Foreskin fibroblast (primary cell): ENCODE data around the genes RXFP2 and N4BP2L2.

- RRBS, result no CpG with 5 or more reads among the region's 5 CpGs
These were observed 58.0 kb upstream of the UBL3 start for GRCh38 chr13:29908414-29908735.

GRCh38 chr13:29954317-29955118 is 104.1 kb upstream of the UBL3 start:
- RRBS, result no CpG with 5 or more reads among the region's 20 CpGs

GRCh38 chr13:30148958-30149169 is 158.5 kb downstream of the KATNAL1 start:
- RRBS, result no CpG with 5 or more reads among the region's 4 CpGs

- RRBS, result no CpG with 5 or more reads among the region's 28 CpGs
These were observed 153.7 kb downstream of the KATNAL1 start for GRCh38 chr13:30153492-30154255.

DNA sequence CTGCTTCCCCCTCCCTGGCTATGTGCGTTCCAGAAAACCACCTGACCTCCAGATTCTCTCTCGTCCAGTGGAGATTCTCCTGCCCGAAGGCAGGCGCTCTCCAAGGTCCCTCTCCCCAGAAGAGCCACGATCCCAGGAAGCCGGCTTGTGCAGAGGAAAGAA is 153.2 kb downstream of the KATNAL1 start:
- RRBS, result no CpG with 5 or more reads among the region's 6 CpGs

GRCh38 chr13:30295848-30296189 is 11.5 kb downstream of the KATNAL1 start:
- RRBS, result no CpG with 5 or more reads among the region's 8 CpGs

- RRBS, result no CpG with 5 or more reads among the region's 15 CpGs
These were observed 27.5 kb upstream of the UBE2L5 start for GRCh38 chr13:30394572-30395446.

DNA sequence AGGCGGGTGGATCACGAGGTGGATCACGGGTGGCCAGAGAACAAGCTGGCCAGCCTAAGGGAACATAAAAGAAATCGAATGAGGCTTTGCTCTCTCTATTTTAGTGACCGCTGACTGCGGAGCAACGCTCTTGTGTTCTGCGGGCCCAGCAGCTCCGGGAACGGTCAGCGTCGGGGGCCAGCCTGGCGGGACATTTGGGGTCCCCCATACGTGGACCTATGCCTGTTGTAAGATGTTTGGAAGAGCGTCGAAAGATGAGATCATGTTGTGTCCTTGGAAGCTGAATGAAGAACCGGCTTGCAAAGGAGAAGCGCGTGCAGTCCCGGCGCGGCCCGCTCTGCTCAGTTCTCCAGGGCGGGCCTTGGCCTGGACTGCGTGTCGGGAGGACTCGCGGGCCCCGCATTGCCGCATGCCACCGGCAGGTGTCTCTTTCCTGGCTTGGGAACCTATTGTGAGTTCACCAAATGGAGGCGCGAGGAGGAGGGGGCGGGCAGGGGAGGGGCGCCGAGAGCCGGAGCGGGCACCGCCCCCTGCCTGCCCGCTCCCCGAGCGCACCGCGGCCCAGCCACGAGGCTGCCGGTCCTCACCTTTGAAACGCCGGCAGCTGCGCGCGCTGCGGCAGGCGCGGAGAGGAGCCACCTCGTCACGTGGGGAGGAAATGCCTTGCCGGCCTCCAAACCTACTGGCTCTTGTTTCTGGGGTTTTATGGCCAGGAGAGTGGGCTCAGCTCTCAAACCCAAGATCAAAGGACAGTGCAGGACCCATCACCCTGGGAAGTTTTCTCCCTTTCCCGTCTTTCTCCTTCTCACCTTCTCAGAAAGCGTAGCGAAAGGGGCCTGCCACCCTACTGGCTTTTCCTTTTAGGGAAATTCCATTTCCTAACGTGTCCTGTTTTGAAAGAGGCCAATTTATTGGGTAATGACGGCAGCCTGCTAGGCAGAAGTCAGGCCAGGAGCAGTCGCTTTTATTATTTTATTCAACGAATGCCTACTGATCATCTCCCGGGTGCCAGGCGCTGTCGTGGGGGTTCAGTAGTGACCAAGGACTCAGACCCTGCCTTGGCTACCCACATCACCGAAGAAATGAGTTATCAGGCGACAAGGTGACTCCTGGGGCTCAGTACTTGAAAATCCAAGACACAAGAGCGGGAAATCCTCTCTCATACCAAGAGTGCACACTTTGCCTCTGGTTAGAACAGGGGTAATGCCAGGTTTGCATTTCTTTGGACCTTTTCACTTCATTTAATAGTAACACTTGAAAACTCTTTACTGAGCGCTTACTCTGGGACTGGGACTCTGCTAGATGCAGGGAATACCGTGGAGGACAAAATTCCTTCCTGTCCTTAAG is 13.8 kb upstream of the UBE2L5 start:
- RRBS, result 3% methylated on average over 33 of the region's 72 CpGs

GRCh38 chr13:30659830-30660633 is 42.3 kb downstream of the USPL1 start:
- RRBS, result no CpG with 5 or more reads among the region's 15 CpGs

- RRBS, result no CpG with 5 or more reads among the region's 7 CpGs
These were observed 10.6 kb downstream of the ALOX5AP start for GRCh38 chr13:30745932-30746316.

DNA sequence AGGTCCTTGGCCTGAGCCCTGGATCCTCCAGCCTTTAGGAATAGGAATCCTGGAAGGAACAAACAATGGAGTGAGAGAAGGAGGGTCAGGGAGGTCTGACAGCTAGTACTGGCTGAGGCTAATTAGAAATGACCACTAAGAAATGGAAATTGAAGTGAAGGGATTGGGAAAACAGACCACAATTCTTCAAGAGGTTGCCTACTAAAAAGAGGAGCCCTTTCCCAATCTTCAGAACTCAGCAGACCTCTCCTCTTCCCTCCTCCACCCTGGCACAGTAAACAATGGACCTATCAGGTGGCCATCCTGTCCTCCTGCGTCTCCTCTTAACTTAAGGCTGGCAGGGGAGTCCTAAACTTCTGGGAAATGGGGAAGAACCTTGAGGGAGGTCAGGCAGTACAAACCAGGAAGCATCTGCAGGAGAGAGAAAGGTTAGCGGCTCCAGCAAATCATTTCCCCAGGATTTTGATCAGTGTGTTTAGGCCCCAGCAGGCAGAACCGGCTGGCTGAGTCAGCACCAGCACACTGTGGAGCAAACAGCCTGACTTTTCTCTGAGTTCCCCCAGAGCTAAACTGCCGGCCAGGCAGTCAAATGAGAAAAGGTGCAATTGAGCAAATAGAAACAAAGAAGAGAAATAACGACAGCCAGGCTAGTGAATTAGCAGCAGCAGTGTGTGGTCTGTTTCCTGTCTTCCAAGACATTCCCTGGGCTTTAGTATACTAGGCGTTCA is 46.9 kb upstream of the MEDAG start:
- RRBS, result 38% methylated on average over 2 of the region's 6 CpGs

DNA sequence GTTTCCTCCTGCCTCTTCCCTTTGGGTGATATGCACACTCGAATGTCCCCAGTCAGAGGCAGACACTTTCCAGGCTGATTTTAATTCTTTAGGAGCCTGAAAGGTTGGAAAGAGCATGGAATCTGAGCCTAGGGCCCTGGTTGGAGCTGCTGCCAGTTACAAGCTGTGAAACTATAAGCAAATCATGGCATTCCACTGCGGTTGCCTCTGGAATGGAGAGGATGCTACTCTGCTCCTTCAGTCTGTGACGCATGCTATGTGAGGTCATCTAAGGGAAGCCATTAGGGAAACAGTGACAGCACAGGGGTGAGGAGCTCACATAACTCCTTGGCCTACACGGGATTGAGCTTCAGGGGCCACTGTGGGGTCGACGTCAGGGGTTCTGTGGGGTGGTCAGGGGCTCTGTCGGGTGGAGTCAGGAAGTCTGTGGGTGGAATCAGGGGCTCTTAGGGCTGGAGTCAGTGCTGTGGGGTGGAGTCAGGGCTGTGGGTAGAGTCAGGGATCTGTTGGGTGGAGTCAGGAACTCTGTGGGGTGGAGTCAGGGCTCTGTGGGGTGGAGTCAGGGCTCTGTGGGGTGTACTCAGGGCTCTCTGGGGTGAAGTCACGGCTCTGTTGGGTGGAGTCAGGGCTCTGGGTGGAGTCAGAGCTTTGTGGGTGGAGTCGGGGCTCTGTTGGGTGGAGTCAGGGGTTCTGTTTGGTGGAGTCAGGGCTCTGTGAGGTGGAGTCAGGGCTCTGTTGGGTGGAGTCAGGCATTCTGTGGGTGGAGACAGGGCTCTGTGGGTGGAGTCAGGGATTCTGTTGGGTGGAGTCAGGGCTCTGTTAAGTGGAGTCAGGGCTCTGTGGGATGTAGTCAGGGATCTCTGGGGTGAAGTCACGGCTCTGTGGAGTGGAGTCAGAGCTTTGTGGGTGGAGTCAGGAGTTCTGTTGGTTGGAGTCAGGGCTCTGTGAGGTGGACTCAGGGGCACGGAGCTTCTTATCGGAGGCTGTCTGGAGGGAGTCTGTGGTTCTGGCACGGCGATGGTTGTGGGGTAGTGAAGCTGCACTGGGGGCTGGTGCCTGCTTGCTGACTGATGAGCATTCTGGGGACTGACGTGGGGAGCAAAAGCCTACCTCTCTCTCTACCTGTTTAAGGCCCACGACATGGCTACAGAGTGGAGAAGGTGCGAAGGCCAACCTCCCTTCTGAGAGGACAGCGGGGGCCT is 35.7 kb upstream of the MEDAG start:
- RRBS, result no CpG with 5 or more reads among the region's 18 CpGs

GRCh38 chr13:31145344-31146017 is 16.2 kb downstream of the HSPH1 start:
- RRBS, result no CpG with 5 or more reads among the region's 8 CpGs

GRCh38 chr13:31200285-31200656 is 496 bp downstream of the B3GLCT start:
- RRBS, result 1% methylated on average over 31 of the region's 61 CpGs

DNA sequence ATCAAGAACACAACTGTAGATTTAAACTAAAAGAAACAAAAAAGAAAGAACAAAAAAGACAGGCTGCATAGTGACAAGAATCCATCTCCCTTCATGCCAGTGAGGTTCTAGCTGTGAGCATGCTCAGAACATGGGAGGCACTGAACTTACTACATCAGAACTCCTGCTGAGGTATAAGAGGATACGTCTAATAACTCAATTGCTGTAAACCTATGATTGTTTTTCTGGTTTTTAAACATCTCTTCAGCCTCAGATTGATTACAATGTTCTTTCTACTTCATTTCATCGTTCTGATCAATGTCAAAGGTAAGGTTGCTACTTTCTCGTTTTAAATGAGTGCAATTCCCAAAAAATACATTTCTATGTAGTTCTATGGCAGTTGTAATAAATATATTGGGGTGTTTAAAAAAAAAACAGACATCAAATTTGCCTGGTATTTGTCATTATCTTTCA is at the start of gene RXFP2:
RXFP2 (plus strand) TSS at position 126 of the 453 bp plus-strand sequence.
- RRBS, result no CpG with 5 or more reads among the region's 3 CpGs

- RRBS, result no CpG with 5 or more reads among the region's 8 CpGs
These were observed 120.0 kb downstream of the RXFP2 start for GRCh38 chr13:31859231-31859916.

- RRBS, result no CpG with 5 or more reads among the region's 2 CpGs
These were observed 68.7 kb downstream of the ZAR1L start for GRCh38 chr13:32246464-32246939.

- RRBS, result no CpG with 5 or more reads among the region's 11 CpGs
These were observed 1.9 kb downstream of the N4BP2L1 start for GRCh38 chr13:32425877-32426512.

DNA sequence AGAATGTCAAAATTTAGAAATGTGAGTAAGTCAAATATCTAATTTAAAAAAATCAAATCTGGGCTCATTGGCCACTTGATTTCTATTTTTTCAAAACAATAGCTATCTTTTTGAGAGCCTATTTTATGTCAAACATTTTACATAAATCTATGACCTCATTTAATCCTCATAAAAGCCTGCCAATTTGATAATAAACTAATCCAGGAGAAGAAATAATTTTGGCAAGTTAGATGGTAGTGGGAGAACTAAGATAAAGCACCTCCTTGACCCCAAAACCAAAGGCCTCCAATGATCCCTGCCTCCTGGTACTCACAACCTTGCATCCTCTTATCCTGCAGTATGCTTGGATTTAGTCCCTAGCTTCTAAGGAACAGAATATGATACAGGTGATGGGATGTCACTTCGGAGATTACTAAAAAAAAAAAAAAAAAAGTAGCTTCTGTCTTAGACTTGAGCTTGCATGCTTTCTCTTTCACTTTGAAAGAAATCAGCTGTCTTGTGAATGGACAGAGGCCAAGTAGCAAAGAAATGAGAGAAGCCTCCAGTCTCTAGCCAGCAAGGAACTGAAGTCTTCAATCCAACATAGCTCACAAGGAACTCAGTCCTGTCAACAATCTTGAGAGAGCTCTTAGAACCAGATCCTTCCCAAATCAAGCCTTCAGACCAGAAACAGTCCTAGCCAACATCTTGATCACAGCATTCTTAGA is 8.0 kb downstream of the N4BP2L2 start:
- RRBS, result no CpG with 5 or more reads among the region's 1 CpG

DNA sequence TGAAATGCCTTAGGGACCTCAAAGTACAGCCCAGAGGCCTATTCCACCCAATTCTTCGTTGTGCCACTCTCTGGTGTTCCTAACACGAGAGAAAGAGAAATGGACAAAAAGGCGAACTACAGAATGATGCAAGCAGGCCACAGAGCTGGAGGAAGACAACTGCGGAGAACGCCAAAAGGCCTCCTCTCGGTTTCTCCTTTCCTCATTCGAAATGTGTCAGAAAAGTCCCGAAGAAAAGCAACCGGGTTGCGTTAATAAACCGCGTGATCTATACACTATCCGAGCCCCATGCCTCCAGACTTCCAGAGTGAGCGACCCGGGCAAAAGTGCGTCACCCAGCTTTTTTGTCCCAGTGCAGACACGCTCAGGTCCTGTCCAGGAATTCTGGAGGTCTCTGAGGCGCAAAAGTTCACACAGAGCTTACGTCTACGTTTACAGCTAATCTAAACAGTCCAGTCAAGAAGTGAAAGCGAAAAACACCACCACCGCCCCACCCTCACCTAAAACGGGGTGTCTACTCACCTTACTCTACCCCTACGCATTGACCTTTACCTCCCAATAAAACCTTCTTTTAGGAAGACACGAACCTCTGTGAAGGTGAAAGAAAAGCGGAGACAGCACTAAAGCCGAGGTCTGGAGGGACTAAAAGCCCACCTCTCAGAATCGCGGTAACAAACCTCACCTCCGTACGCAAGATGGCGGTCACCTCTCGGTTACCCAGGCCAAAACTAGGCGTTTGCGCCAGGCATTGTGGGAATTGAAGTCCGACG is at the start of gene N4BP2L2:
N4BP2L2 (minus strand) TSS at position 700 of the 770 bp plus-strand sequence.
- RRBS, result under 1% methylated on average over 6 of the region's 37 CpGs